Glomerular endothelial cell (primary cell): ENCODE results near the genes GAB4 and HDHD5.

- RAMPAGE, long total RNA, result no peak
Observed at GRCh38 chr22:16581876-16582135, 10.8 kb downstream of the CCT8L2 start.

DNA sequence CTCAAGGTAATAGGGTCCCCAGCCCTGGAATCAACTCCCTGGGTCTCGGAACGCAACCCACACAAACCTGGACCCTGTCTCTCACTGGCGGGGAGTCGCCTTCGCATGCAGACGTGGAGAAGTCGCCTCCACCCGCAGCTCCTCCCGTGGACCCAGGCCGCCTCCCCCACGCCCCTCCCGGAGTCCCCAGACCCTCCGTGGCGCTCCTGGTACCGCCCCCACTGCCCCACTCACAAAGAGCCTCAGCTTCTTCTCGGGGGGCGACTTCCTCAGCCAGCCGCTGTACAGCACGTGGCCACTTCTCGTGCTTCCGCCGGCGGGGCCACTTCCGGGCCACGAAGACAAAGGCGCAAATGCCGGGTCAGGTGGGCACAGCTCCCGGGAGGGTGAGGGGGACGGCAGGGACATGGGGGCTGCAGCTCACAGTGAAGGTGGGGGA lies 296 bp downstream of the GAB4 start:
- RAMPAGE, long total RNA, result no peak

DNA sequence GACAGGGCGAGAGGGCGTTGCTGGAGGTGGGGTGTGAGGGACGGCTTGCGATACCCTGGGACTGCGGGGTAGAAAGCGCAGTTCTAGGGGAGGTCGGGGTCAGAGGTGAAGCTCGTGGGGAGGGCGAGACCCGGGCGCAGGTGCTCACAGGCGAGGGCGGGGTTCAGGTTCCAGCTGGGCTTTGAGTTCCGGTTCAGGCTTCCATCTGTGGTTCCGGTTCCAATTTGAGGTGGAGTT lies at the start of gene GAB4:
GAB4 (minus strand) TSS at position 77 of the 237 bp plus-strand sequence.
- RAMPAGE, long total RNA, result no peak

GRCh38 chr22:17048368-17048887 lies 36.4 kb upstream of the IL17RA start:
- RAMPAGE, long total RNA, result no peak

DNA sequence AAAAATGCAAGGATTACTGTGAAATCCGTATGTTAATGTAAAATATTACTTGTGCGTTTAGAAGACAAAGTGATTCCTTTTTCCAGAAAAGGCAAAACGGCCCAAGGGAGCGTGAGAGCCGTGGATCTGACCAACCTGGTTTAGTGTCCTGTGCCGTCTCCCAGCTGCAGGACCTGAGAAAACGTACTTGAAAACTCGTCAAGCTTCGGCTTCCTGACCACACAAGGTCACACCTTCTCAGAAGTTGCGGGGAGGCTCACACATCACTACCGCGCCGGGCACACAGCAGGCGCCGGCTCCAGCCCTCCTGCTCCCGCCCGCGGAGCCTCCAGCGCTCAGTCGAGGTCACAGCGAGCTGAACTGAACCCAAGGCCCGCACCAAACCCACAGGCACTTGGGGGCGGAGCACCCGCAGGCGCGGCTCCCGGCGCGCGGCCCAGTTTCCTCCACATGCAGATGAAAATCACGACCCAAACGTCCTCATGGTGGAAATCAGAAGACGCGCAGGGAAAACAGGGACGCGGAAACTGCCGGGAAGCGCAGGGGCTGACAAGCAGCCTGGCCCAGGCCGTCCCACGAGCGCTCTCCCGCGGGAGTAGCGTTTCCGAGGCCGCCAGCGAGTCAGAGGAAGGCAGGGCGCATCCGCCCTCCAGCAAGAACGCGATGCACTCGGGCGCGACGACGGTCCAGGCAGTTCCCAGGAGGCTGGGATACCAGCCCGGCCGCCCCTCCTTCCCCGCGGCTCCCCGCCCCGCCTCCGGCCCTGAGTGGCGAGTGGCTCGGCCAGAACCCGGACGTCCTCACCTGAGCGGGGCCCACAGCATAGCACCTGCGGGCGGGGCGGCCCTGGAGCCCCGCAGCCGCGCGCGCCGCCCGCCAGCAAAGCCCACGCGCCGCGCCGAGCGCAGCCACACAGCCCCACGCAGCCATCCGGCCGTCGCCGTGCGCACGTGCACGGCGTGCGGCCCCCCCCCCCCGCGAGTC lies at the start of gene HDHD5:
HDHD5 (minus strand) TSS at position 956 of the 984 bp plus-strand sequence.
- RAMPAGE, long total RNA, result no peak

GRCh38 chr22:17579475-17580029 lies 16.3 kb downstream of the SLC25A18 start:
- RAMPAGE, long total RNA, result no peak

DNA sequence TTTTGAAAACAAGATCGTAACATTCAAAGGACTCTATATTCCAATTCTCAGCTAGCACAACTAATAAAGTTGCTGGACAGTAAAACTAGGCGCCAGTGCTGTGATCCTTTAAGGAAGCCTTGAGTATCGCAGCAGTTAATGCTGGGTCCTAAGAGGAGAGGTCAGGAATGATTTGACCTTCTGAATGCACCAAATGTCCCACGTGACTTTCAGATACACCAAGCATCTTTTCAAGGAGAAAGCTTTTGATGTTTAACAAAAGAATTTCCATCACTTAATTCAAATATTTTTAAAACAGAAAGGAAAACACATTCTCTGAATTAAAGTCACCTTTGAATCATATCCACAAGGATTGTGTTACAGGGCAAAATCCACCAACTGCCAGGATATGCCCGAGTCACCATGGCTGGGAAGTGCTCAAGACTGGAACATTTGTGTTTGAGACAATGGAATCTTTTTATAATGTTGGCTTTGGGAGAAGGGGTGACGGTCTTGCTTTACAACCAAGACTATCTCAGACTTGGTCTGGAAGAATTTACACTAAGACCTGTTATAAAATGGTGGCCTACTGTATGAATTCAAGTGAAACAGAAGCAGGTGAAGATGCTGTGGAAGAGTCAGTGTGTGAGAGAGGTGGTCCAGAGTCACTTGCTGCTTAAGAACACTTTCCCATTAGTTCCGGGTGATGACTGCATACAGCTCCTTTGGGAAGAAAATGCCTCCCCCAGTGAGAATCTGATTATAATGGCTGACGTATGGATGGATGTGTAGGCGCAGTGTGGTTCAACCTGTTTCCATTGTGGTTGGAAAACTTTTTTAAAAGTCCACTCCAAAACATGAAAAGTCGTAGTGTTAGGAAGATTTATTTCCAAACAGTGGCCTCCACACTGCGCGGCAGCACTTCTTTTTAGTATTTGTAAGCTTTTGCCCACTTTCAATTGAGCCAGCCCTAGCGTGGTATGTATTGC lies 40.7 kb downstream of the BID start:
- RAMPAGE, long total RNA, result no peak

DNA sequence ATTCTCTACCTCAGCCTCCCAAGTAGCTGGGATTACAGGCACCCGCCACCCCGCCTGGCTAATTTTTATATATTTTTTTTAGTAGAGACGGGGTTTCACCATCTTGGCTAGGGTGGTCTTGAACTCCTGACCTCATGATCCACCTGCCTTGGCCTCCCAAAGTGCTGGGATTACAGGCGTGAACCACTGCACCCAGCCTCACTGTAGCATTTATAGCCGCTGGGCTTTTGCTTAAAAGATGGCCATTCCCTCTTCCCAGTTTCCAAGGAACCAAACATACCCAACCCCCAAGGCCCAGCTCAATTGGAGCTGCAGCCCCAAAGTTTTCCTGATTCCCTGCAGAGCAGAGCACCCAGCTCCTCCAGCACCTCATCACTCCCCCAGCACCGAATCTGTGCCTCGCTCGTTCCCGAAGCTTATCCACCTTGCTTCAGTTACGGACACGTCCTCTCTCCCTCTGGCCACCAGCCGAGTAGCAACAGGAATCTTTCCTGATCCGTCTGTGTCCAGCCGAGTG lies 32.6 kb downstream of the BID start:
- RAMPAGE, long total RNA, result no peak

- RAMPAGE, long total RNA, result no peak
Observed at GRCh38 chr22:17758016-17758645, 16.1 kb downstream of the BID start.

DNA sequence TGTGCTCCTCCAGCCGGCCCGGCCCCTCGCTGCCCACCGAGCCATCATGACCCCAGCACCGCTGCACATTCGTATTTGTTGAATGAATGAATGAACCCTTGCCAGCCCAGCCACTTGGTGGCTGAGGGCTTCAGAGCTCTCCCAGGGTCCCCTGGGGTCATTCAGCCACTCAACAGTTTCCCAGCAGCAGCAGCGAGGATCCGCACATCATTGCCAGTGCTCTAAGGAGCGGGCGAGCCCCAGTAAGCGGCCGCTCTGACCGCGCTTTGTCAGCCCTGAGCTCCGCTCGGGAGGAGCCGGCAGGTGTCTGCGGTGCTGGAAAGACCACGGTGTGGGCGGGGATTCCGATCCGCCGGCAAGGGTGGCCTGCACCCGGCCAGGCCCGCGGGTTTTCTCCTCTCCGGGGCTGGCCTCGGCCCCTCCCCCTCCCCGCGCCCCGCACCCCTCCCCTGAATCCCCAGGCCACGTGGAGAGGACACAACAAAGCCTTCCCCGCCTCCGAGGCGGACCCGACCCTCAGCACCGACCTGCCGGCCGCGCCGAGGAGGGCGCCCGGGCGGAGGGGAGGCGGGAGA lies 561 bp downstream of the BID start:
- RAMPAGE, long total RNA, result no peak

DNA sequence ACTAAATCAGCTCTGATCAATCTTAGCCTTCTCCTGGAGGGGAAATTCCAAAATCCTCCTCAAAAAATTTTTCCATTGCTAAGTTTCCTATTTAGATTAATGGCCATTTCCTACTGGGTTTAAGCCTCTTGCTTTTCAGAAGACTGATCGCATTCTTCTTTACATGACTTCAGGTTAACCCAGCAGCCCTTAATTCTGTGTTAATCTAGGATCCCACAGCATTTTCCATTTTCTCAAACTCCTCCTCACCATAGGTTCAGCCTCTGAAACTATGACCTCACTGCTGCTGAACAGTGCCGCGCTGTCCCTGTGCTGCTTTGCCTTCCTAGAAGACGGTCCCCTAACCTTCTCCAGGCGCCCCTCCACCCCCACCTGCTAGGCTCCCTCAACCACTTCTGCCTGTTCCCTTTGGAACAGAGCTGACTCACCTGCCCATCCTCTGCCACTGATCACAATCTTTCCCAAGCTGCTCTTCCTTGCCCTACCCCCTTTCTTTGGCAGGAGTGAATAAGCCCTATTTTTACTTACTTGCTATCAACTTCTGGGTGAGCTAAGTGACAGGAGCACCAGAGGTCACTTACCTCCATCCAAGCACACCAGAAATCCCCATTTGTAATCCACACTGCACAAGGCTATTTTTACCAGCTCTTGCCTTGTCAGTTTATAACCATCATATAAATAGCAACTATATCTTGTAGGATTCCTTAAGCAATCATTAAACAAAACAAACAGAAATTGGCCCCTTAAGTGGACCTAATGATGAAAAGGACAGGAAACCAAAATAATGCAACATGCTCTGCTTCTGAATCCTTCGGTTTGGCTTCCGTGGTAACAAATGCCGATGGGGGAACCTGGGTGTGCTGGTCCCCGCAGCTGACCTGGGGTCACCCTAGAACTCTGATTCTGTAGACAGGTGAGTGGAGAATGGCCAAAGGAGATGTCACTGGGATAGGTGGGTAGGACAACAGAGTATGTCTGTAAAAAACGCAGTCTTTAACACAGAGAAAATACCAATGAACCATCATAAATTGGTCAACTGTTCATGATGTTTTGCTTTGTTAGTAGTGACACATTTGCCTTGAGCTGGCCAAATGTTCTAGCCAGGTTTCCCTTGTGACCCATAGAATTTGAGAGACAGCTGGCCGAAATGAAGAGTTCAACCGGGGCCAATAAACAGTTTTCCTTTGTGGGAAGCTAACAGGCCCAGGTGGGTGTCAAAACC lies 116.1 kb upstream of the BID start:
- RAMPAGE, long total RNA, result no peak

DNA sequence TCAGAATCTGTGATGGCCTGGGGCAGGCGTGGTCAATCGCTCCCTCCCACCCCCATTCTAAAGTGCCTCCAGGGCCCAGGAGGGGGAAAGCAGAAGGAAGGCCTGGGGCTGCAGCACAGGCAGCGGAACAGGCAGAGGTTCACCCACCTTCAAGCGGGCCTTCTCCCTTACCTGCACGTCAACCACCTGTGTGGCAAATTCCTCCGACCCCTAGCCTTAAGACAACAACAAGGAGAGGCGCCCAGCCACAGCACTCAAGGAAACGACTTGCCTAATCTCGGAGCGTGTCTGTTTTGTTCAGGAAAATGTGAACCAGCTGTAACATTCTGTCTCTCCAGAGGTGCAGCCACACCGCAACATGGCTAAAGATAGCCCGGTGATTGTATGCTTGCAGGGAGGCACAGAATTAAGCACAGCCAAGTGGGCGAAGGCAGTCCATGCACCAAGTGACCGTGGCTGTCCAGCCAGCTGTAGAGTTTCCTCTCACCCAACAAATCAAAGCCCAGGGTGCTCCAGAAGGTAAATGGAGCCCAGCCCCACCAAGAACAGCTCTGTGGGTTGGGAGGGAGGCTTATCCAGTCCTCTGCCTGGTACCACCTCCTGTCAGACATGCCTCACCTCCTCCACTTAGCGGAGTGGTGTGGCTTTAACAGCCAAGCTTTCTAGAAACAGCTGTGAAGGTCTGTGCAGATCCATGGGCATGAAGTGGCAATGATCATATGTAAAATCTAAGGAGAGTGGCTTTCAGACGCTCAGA lies 82.4 kb downstream of the MICAL3 start:
- RAMPAGE, long total RNA, result no peak

GRCh38 chr22:17998896-17999377 lies 25.4 kb downstream of the MICAL3 start:
- RAMPAGE, long total RNA, result no peak

DNA sequence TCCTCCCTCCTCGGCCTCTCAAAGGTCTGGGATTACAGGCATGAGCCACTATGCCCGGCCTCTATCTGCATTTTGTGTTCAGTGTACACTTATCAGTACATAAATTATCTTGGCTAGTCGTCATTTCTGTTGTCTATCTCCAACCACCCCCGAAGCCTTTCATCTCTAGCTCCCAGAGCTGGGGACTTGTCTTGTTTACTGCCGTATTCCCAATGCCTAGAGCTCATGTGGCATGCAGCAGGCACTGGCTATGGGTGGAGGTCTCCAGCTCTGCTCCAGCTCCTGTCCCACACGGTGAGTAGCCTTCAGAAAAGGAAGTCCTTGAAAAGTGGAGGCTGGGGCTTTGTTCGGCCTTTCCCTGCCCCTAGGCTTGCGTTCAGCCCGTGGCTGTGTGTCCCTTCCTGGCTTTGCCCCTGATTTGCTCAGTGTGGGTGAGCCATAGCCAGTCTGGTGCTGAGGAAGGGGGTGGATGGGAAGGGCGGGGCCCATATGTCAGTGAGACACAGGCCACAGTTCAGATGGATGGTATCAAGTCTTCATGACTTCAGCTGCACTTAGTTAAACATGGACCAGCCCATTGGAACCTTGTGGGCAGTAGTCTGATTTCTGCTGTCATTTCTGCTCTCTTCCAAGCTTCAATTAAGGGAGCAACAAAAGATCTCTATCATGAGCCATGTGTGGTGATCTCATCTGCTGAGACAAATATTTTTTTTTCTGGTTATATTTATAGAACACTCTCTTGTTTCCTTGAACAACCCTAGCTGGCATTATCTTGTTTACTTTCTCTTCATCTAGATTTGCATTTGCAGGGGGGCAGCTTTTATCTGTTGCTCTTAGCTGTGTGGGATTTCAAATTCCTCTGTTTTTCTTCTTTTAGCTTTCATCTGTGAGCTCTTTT lies 21.7 kb upstream of the PEX26 start:
- RAMPAGE, long total RNA, result no peak

DNA sequence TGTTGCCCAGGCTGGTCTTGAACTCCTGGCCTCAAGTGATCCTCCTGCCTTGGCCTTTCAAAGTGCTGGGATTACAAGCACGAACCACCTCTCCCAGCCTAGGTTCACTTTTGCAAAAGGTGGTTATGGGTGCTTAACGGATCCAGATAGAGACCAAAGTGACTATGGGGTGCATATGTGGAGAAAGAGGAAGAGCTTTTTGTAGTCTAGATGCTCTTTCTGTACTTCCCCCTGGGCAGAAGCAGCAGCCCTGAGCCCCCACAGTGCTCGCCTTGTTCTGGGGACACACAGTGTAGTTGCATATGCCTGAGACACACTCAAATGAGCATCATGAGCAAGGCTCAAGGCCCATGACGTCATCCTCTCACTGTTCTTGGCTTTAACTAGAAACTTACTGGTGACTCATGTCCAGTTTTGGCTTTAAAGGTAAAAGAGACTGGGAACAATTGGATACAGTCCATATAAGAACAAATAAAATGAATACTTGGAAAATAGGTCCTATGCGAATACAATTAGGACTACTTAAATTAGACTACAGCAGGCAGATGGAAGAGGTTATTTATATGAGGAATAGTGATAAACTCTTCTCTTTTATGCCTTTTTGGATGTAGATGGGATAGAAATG lies 20.2 kb upstream of the PEX26 start:
- RAMPAGE, long total RNA, result no peak

DNA sequence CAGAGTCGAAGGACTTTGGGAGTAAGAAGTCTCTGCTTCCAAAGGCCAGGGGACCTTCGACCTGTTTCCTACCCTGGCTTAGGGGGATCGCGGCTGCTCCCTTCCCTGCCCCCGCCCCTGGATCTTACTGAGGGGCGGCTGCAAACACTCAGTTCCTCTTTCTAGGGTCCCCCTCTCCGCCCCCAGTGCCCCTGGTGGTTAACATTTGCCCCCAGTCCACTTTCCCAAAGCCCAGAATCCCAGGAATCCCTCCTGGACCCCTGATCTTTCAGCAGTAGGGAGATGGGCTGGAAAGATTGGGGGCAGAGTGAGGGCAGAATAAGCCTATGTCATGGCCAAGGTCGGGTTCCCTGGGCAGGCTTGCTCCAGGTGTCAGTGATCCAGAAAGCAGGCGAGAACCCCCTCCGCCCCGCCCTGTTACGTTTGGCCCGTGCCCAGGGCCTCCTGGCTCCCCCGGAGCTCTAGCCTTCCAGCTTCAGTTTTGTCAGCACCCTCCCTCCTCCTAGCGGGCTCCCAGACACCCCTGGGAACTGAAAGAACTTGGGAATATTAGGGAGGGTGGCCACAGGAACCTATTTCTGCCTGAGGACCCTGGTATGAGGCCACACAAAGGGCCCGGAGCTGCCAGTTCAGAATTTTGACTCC lies 976 bp downstream of the TUBA8 start:
- RAMPAGE, long total RNA, result no peak

DNA sequence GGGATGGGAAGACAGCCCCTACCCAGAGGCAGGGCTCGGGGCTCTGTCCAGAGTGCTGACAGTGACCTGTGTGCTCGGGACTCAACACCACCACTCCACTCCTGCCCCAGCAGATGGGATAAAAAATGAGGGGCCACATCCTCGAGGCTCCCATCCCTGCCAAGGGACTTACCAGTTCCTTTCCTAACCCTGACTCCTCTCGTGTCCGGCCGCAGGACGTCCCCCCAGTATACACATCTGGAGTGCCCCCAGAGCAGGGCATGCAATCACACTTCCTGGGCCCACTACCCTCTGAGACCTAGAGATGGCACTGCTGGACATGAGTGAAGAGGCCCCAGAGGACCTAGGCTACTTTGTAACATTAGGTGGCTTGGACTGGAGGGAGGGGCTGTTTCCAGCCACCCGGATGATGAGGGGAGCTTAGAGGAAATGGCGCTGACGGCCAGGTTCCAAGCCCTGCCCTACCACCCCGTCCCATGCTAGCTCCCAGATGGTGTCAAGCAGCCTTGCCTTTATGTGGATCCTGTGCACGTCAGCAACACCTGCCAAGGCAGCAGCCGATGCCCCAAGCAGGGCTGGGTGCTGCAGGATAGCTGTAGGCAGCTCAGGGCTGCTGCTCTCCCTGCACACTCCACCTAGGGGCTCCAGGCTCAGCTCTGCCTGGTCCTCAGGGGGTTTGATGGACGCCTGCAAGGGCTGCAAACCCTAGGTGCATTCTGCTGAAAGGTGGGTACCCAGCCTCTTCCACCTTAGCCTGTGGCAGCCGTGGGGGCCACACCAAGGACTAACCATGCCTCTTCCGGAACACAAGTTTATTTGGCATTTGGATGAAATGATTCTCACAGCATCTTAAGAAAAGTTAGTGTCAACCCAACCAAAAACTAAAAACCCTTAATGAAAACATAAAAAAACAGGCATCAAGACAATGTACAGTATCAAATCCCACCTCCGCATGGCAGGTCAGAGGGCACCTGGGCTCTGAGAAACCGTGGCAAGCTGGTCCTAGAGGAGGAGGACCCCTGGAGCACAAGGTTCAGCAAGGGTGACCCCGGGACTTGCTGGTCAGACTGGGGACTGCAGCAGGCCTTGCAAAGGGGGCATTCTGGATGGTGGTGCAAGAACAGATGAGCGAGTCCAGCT lies 86.4 kb downstream of the DGCR2 start:
- RAMPAGE, long total RNA, result no peak

DNA sequence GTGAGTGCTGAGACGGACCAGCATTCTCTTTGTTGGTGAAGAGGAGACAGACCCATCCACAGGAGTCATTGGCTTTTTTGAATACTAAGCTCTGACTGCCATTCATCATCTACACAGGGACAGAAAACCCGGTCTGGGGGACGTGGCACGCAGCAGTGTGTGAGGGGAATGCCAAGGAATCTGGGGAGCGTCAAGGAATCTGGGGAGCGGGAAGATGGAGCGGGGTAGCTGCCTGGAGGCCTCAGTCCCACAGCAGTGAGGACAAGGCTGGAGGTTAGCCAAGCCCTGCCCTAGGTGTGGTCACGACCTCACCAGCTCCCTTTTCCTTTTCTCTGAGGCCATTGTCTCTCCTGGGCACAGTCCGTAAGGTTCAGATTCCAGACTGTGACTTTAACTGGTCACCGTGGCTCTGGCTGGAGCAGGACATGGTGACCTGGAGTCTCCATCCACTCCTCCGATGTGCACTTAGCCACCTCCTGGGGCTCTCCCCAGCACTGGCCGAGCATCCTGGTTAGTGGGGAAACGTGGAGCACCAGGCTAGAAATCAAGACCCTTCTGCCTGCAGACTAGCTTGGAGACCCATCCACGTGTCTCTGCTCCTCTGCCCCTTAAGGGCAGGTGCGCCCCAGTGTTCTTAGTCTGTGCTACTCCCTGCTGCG lies 5.5 kb downstream of the SLC25A1 start:
- RAMPAGE, long total RNA, result no peak

DNA sequence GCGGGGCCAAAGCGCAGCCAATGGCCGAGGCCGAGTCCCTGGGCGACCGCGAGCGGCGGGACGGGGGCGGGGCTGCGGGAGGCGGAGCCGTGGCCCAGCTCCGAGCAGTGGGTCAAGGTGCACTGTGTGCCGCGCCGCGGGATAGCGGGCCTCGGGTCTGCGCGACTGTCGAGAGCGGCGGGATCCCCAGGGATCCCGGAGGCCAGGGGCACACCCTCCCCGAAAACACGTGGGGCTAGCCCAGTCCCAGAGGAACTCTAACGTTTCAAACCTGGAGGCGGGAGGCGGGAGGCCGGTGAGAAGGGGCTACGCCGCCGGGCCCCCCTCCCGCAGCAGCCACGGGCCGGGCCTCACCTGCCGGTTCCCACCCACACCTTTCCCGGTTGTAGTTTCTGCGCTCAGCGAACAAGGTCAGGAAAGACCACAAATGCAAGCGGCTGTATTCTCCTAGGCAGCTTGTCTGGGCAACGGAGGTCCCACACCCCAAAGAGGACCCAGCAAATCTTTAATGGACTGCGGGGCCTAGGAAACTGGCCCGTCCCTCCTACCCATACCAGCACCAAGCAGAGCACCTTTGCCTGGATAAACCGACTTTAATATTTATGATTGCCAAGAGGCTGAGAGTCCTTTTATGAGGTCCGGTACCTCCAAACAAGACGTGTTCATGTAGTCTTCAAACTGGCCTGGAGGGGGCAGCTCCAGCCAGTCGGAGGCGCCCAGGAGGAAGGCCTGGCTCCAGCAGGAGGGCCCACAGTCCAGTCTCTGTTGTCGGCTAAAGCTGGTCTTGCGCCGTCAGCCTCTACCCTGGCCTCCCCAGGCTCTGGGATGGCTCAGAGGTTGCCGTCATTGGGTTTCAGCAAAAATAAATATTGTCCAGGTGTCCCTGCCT lies 608 bp upstream of the SLC25A1 start:
- RAMPAGE, long total RNA, result no peak

GRCh38 chr22:19197484-19198491 lies 19.3 kb upstream of the SLC25A1 start:
- RAMPAGE, long total RNA, result no peak